ENCODE data around the genes TNRC6C and TMC8.

DNA sequence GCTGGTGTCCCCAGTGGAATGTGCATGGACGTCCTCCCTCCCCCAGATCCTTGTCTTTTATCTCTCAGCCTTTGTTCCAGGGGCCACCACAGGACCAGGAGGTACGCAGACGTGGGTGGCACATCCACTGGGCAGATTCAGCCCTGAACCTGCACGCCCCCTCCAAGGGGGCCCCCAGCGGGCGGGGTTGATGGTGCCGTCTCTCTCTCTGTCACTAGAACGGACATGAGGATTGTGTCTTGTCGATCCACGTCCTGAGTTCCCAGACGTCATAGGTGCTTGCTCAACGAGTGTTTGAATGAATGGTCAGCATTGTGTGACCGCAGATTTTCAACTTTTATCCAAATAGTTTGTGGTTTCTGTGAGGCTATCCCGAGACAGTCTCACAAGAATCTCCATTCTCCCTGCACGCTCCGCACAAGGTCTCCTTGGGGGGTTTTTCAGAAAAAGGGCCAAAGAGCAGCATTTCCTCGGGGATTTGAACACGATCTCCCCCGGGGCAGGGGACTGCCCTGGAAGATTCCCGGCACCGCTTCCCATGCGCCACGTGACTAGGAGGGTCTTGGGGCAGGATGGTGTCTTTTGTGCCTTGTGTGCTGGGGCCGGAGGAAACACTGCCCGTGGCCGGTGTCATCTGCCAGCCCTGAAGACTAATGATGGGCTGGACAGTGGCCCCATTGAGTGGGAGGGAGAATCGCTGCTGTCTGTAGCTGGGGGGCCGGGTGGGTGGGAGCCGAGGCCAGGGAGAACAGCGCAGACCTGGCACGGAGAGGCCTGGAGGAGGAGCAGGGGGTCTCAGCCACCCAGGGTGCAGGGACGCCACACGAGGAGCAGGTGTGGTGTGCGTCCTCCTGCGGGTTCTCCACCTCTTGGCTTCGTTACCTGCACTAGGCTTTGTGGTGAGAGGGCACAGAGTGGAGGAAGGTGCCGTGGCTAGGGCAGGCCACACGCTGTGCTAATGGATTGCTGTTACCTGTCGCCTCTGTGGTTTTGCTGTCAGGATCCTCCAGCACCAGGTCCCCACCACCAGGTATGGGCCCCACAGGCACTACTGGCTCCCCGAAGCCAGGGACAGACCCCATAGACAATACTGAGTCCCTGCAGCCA lies 174.5 kb downstream of the SEPTIN9 start:
- RRBS = 98% methylated on average over 5 of the region's 40 CpGs

GRCh38 chr17:77645176-77646094 lies 313.1 kb upstream of the TNRC6C start:
- RRBS = 91% methylated on average over 3 of the region's 26 CpGs

GRCh38 chr17:77734343-77734994 lies 224.0 kb upstream of the TNRC6C start:
- RRBS = 5% methylated on average over 2 of the region's 19 CpGs

GRCh38 chr17:77810443-77810912 lies 148.0 kb upstream of the TNRC6C start:
- RRBS = 67% methylated on average over 1 of the region's 4 CpGs

DNA sequence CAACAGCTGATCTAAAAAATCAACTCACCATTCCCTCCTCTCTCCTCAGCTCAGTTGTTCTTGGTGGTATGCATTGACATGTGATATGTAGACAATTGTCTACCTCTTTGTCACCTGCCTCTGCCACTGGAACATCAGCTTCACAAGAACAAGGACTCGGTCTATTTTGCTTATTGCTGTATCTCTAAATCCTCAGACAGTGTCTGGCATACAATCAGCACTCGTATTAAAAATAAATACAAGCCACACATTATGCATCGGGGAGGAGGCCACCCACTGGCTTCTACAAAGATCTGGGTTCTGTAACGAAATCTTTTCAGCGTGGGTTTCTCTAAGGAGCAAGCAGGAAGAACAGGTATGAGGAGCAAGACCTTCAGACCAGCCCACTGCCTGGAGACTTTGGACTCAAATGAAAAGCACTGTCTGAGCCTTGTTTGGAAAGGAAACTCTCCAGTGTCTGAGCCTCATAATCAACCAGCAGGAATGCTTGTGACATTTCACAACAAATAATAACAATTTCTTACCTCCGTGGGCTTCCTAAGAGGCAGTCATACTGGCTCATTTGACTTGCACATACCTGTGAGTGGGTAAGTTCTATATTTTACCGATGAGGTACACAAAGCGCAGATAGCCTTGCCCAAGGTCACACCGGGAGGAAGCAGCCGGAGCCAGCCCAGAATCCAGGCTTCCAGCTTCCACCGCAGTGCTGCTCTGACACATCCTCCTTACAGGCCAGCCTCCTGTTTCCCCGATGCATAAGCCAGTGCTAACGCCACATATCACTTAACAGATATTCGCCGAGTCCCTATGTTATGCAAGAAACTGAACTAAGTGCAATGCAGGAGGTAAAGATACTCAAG lies 118.7 kb upstream of the TNRC6C start:
- RRBS = no CpG with 5 or more reads among the region's 15 CpGs

DNA sequence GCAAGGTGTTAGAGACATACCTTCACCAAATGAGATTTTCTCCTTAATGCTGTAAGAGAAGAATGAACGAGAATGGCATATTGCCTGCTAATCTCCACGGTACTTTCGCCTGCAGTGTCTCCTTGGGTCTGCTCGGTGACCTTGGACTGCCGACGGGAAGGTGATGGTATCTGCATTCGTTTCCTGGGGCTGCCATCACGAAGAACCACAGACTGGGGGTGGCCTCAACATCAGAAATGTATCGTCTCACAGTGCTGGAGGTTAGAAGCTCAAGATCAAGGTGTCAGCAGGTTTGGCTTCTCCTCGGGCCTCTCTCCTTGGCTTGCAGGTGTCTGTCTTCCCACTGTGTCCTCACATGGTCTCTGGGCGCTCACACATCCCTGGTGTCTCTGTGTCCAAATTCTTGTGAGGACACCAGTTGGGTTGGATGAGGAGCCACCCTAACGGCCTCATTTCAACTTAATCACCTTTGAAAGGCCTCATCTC lies 86.3 kb upstream of the TNRC6C start:
- RRBS = no CpG with 5 or more reads among the region's 12 CpGs

DNA sequence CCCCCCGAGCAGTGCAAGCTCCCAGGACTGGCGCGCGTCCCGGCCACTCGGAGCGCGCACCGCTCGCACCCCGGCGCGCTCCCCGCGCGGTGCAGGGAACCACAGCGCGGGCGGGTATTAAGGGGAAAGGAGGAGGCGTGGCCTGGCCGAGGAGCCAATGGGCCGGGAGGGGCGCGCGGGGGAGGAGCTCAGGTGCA lies 253 bp upstream of the TNRC6C start:
- RRBS = 1% methylated on average over 17 of the region's 25 CpGs

GRCh38 chr17:77958549-77959530 lies at the start of gene TNRC6C:
Gene TNRC6C, plus strand, starts transcription at chr17:77958703.
- RRBS = 1% methylated on average over 90 of the region's 157 CpGs

DNA sequence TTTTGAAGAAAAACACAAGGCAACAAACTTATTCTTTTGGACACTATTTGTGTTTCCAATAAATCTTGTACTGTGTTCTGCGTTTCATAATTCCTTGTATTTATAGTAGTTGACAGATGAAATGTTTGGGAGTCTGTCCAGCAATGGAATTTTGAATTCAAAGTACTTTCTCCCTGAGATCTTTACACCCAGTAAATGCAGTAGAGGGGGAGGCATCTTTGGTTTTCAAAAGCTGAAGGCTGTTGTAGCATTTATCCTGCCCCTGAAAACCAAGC lies 82.9 kb downstream of the TNRC6C start:
- RRBS = no CpG with 5 or more reads among the region's 1 CpG

DNA sequence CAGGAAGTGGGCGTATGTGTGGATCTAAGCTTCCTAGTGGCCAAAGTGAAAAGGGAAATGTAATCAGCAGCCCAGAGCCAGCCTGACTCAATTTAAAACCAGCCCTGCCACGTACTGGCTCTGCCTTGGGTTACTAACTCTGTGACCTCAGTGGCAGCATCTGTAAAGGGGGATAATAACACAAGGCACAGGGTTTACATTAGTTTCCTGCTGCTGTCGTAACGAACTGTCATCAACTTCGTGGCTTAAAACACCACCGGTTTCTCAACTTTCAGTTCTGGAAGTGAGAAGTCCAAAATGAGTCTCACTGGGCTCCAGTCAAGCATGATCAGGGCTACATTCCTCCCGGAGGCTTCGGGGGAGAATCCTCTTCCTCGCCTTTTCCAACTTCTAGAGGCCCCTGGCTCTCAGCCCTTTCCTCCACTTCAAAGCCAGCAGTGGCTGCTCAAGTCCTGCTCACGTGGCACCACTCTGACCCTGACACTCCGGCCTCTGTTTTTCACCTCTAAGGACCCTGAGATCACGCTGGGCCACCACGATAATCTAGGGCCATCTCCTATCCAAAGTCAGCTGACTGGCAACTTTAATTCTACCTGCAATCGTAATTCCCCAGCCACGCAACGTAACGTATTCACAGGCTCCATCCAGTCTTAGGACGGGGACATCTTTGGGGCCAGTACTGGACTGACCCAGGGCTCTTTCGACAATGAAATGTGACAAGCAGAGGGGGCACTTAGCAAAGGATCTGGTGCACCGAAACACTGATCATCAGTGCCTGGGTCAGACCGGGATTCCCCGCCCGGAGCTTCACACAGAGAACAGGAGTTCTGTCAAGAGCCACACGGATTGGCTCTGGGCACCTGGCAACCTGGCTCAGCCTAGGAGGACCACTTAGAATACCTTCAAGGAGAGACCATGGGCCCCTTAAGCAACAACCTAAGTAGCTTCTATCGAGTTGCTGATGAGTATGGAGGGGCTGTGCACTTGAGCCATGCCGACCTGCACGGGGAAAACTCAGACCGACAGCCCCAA lies 14.4 kb downstream of the TMC6 start:
- RRBS = 65% methylated on average over 2 of the region's 28 CpGs

DNA sequence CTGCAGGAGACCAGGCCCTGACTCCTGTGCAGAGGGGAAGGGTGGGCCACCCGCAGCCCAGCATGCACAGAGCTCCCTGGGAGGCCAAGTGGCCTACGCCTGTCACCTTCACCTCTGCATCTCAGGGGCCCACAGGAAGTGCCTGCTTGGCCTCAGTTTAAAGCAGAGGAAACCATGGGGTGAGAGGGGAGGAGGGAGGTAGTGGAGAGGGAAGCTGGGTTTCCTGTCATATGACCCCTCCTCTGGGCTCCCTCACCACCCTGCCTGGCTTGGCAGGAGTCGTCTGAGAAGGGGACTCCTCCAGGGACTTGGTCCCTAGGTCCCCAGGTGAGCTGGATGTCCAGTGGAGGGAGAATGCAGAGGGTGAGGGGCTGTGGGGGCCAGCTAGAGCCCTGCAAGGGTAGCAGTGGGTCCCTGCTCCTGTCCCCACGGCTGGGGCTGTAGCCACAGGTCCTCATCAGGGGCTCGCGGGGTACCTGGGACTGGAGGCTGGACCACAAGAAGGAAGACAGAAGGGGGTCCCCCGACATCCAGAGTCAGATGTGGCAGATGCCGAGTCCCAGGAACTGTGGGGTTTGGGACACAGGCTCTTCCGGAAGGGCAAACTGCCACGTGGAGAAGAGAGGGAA lies at the start of gene TMC8:
Gene TMC8, plus strand, starts transcription at position 247 of the 629 bp plus-strand sequence.
- RRBS = no CpG with 5 or more reads among the region's 10 CpGs

DNA sequence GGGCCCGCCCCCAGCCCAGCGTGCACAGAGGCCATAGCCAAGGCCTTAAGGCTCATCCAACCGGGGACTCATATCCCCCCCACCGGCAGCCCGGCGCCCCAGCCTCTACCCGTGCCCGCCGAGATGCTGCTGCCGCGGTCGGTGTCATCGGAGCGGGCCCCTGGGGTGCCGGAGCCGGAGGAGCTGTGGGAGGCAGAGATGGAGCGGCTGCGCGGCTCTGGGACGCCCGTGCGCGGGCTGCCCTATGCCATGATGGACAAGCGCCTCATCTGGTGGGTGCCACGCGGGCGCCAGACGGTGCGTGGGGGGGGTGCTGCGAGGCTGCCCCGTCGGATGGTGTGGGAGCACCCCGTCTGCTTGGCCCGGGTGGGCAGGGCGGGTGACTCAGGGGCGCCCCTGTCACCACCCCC lies 900 bp downstream of the TMC8 start:
- RRBS = 23% methylated on average over 12 of the region's 36 CpGs

GRCh38 chr17:78147210-78148096 lies 1.3 kb downstream of the C17orf99 start:
- RRBS = no CpG with 5 or more reads among the region's 12 CpGs

DNA sequence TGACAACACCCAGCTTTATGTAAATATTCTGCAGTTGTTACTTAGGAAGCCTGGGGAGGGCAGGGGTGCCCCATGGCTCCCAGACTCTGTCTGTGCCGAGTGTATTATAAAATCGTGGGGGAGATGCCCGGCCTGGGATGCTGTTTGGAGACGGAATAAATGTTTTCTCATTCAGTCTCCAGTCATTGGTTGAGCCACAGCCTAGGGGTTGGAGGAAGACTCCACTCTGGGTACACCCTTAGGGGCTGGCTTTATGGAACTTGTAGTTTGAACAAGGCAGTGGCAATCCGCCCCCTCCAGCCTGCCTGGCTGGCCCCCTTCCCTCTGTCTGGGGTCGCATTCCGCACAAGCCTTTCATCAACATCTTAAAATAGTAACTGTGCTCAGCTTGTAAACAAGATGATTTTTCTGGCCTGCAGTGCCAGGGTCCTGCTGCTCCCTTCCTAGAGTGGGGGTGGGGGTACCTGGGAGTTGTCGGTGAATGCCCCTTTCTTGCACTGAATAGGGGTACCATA lies 4.2 kb downstream of the SYNGR2 start:
- RRBS = no CpG with 5 or more reads among the region's 8 CpGs

DNA sequence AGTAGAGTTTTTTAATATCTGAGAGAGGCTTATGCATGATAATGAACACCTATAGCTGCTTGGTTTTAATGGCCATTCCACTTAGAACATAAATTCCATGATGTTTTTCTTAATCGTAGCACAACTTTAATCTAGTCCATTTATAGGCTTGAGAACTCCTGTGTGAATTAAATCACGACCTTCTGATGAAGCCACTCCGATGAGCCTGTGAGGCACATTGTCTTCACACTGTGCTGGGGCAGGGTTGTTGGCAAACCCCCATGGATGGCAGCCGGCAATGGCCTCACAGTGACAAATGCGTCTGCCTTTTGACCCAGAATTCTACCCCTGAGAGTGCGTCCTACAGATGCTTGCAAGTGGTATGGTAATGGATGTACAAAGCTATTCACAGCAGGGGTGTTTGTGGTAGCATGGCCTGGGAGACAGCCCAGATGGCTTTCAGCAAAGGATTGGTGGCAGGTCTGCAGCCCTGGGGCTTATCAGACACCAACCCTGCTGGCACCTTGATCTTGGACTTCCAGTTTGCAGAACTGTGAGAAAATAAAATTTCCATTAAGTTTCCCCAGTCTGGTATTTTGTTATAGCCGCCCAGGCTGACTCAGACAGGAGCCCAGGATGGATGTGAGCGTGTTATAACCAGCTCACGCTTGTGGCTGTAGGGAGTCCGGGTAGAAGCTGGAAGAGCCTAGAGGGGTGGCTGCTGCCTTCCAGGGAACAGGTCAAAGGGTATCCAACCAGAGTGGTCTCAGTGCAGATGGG lies 10.0 kb downstream of the AFMID start:
- RRBS = no CpG with 5 or more reads among the region's 10 CpGs

DNA sequence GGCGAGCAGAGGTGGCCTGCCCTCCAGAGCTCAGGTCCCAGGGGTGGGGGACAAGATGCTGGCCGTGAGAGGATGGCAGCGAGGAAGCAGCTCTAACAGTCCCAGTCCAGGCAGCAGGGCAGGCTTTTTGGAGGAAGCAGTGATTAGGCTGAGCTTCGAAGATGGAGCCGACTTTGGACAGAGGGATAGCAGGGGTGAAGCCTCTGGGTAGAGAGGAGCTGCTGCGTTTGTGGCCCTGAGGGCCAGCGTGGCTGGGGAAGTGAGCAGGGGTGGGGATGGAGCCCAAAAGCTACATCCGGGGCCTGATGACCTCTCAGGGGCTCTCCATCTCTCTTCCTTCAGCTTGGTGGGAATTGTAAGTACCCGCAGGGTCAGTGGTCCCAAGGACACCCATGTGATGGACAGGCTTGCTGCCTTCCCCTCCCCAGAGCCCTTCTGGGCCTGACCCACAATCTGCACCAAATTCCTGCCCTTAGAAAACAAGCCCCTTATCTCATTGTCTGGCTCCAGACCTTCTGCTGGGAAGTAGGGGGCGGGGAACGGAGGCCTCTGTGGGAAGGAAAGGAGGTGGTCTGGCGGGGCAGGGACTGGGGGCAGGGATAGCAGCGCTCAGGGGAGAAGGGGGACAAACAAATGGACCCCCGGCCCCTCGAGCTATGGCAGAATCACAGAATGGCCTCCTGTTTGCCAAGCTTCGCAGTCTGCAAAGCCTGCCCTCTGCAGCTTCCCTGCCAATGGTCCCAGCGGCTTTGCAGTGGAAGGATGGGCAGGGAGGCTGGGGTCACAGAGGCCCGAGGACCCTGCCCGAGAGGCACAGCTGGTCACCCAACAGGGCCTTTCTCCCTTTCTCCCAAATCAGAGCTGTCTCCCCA lies 25.2 kb downstream of the TMEM235 start:
- RRBS = no CpG with 5 or more reads among the region's 19 CpGs

- RRBS = 2% methylated on average over 38 of the region's 87 CpGs
These were observed 46.0 kb downstream of the SOCS3 start for GRCh38 chr17:78313454-78314736.

GRCh38 chr17:78315271-78316332 lies 44.3 kb downstream of the SOCS3 start:
- RRBS = 43% methylated on average over 9 of the region's 23 CpGs

GRCh38 chr17:78342024-78342946 lies 17.6 kb downstream of the SOCS3 start:
- RRBS = 4% methylated on average over 20 of the region's 68 CpGs

GRCh38 chr17:78344615-78345182 lies 15.2 kb downstream of the SOCS3 start:
- RRBS = no CpG with 5 or more reads among the region's 14 CpGs

All from AG09309 (cell line).